Bronchial lymph node (tissue), 1 donor: ENCODE results near the genes ST8SIA4 and MACIR.

GRCh38 chr5:100780393-100780834 is 122.7 kb downstream of the ST8SIA4 start:
- PRO-cap, result no peak

- PRO-cap, result bidirectional peak, plus-strand start at chr5:100903389, minus-strand start at chr5:100903282; bidirectional peak, plus-strand start at chr5:100903780, minus-strand start at chr5:100903683
These were observed at the start of gene ST8SIA4 for GRCh38 chr5:100903059-100904014. Gene ST8SIA4, minus strand, starts transcription at chr5:100903282.

GRCh38 chr5:102154933-102155519 is 141.1 kb downstream of the SLCO4C1 start:
- PRO-cap, result no peak

GRCh38 chr5:102754050-102754520 is 1.0 kb upstream of the PAM start:
- PRO-cap, result no peak

GRCh38 chr5:102759401-102759980 is 4.4 kb downstream of the PAM start:
- PRO-cap, result no peak

DNA sequence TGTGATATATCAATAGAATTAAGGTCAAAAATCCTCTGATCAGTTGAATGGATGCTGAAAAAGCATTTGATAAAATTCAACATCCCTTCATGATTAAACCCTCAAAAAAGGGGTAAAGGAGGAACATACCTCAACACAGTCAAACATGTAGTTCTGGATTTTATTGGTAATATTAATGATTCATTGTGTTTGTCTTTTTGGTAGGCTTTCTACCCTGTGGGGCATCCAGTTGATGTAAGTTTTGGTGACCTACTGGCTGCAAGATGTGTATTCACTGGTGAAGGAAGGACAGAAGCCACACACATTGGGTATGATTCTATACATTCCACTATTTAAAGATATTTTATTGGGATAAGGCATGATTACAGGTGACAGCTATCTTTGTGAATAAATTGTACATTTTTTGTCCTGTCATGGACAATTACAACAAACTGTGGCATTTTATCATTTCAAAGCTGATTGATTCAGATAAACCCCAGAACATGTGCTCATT is 169.4 kb downstream of the GIN1 start:
- PRO-cap, result no peak

DNA sequence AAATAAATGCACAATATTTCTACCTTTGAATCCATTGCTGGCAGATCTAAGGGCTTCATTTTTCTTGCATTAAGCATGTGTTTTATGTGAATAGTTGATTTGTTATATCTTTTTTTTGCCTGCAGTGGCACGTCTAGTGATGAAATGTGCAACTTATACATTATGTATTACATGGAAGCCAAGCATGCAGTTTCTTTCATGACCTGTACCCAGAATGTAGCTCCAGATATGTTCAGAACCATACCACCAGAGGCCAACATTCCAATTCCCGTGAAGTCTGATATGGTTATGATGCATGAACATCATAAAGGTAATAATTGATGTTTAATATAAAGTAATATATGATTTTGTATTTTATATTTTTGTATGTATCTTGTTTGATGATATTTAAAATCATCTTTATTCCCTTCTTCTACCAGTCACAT is 160.2 kb downstream of the GIN1 start:
- PRO-cap, result no peak

- PRO-cap, result no peak
These were observed 1.6 kb downstream of the GIN1 start for GRCh38 chr5:103118480-103118689.

- PRO-cap, result bidirectional peak, plus-strand start at chr5:103258808, minus-strand start at chr5:103258446
These were observed at the start of gene MACIR for GRCh38 chr5:103258189-103258883. Gene MACIR, plus strand, starts transcription at chr5:103258763.

GRCh38 chr5:103373730-103374158 is 115.2 kb downstream of the MACIR start:
- PRO-cap, result no peak

- PRO-cap, result no peak
These were observed 194.9 kb upstream of the NUDT12 start for GRCh38 chr5:103757519-103757913.

DNA sequence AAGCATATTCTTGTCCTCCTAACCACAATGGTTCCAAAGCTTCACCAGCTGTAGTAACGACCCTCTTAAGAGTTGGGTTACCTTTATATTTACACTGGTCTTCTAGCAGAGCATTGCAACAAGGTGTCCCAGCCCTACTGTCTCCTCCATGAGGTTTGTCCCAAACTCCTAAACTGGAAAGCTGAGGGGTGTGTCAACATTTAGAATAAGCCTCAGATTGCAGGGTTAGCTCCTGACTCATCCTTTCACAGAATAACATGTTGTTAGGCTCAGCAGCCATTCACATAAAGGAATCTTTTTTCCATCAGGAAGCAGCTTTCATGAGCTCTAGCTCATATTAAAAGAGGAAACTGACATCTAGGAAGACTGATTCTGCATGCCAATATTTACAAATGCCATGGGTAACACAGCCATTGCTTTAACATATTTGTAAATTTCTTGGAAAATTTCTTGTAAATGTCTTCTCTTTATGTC is 238.7 kb downstream of the EFNA5 start:
- PRO-cap, result no peak

- PRO-cap, result no peak
These were observed 133.9 kb downstream of the EFNA5 start for GRCh38 chr5:107536657-107537479.

GRCh38 chr5:107633316-107633886 is 37.3 kb downstream of the EFNA5 start:
- PRO-cap, result no peak

DNA sequence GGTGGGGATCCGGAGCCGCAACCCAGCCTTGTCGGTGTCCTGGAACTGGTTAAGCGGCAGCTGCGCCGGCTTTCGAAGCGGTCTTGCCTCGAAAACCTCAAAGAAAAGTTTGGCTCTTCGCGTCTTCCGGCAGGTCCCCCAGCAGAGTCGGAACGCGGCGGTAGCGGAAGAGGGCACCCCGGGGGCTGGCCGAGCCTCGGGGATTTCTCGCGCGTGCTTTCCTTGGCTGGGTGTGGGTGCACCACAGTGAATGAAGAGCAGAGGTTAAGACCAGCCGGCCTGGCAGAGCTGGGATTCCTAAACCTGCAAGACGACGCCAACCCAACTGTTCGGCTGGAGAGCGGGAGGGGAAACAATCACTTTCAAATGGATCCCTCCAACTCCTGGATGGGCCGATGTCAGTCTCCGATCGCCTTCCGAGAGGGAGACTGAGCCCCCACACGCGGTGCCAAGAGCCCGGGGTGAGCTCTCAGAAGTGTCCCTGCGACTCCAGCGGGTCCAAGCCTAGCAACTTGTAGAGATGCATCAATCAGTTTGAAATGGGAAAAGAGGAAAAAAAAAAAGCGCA is 718 bp upstream of the EFNA5 start:
- PRO-cap, result no peak

GRCh38 chr5:107672872-107673336 is 2.2 kb upstream of the EFNA5 start:
- PRO-cap, result unidirectional peak, minus-strand start at chr5:107673018

GRCh38 chr5:109412998-109414029 is 3.5 kb upstream of the PJA2 start:
- PRO-cap, result no peak

- PRO-cap, result no peak
These were observed 104.3 kb downstream of the MAN2A1 start for GRCh38 chr5:109794012-109794423.

- PRO-cap, result no peak
These were observed 310.4 kb downstream of the MAN2A1 start for GRCh38 chr5:110000084-110000543.

- PRO-cap, result unidirectional peak, minus-strand start at chr5:111228016; unidirectional peak, minus-strand start at chr5:111228036
These were observed 3.7 kb downstream of the CAMK4 start for GRCh38 chr5:111227816-111228267.